Peyer's patch (tissue), 4 donors: ENCODE data around the genes SASH1 and KATNA1.

DNA sequence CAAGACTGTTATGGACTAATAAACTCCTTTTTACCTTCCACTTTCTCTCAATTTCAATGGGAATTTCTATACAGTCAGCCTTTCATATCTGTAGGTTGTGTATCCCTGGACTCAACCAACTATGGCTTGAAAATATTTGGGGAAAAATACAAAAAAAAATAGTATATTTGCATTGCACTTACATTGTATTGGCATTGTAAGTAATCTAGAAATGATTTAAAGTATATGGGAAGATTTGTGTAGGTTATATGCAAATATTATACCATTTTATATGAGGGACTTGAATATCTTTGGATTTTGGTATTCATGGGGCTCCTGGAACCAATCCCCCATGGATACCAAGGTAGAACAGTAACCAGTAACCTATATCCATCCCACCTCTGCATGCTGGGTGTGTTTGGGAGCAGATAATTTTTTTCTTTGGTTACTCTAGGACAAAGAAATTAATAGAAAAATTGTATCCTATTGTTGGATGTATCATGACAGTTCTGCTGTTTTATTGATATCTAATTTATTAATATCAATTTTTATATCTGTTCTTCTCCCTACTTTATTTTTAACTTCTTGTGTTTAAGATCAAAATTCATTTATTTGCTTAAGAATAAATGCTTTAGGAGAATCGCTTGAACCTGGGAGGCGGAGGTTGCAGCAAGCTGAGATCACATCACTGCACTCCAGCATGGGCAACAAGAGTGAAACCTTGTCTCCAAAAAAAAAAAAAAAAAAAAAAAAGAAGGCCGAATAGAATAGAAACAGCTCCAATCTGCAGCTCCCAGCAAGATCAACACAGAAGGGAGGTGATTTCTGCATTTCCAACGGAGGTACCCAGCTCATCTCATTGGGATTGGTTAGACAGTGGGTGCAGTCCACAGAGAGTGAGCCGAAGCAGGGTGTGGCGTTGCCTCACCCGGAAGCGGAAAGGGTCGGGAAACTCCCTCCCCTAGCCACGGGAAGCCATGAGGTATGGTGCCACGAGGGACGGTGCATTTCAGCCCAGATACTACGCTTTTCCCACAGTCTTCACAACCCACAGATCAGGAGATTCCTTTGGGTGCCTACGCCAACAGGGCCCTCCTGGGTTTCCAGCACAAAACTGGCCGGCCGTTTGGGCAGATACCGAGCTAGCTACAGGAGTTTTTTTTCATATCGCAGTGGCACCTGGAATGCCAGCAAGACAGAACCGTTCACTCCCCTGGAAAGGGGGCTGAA, 46.4 kb downstream of the STXBP5 start:
- PRO-cap = no peak
- RAMPAGE, long total RNA, 4 experiments = no peak in any of the 4 experiments

DNA sequence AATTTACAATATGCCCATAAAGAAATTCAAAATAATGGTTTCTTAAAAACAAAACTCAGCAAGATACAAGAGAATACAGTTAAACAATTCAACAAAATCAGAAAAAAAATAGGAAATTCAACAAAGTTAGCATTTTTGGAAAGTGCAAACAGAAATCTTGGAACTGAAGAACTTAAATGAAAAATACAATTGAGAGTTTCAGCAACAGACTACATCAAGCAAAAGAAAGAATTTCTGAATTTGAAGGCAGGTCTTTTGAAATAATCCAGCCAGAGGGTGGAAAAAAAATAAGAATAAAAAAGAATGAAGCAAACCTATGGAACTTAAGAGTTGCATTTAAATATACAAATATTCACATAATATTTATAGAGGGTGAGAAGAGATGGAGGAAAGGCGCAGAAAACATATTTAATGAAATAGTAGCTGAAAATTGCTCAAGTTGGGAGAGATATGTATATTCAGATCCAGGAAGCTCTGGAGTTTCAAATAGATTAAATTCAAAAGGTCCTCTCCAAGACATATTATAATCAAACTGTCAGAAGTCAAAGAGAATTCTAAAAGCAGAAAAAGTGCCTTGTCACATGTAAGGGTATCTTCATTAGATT, 92.5 kb downstream of the STXBP5 start:
- PRO-cap = no peak
- RAMPAGE, long total RNA, 4 experiments = no peak in any of the 4 experiments

- PRO-cap = no peak
- RAMPAGE, long total RNA, 4 experiments = no peak in any of the 4 experiments
Observed at GRCh38 chr6:147324295-147325290, 120.4 kb downstream of the STXBP5 start.

- PRO-cap = no peak
- RAMPAGE, long total RNA, 4 experiments = no peak in any of the 4 experiments
Observed at GRCh38 chr6:147326622-147327439, 122.6 kb downstream of the STXBP5 start.

DNA sequence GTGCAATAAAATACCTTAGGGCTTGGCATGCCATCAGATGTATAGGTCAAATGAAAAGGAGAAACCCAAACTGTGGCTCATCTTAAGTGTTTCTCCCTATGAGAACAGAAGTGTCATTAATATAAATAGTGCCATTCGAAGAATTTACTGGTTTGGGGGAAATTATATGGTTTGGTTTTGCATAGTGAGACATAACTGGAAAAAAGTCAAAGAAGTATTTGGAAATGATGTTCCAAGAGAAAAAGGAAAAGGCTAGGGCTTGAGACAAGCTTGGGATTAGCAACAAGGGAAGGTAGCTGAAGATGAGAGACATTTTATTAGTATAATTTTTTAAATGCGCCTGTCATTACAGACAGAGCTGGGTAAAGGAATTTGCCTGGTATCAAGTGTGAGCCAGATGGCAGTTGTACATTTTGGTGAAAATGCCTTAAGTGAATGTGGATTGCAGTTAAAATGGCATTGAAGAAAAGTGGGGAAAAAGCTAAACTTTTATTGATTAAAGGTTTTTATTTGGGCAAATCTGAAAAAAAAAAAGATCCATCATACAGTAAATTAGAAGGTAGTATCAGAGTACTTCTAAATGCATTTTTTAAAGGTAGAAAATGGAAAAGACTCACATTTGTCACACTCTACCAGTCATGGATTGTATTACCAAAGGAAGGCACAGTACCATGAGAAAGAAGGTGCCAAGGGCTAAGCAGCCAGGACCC, 150.6 kb upstream of the SAMD5 start:
- PRO-cap = no peak
- RAMPAGE, long total RNA, 4 experiments = no peak in any of the 4 experiments

DNA sequence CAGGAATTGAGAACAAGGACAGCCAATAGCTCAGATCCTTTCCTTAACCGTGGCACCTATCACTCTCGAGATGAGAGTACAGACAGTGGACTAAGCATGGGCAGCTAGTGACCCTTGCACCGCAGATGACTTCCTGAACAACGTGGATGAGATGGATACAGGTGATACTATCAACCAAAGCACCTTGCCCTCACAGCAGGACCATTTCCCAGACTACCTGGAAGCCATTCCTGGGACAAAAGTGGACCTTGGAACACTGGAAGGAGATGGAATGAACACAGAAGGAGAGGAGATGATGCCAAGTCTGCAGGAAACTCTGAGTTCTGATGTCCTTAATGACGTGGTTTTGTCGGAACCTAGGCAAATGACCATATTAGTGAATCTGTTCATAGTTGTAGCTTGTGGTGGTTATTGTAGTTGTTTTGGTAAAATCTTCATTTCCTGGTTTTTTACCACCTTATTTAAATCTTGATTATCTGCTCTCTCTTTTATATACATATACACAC, 100.5 kb upstream of the SAMD5 start:
- PRO-cap = unidirectional peak, minus-strand start at position 215 of the sequence
- RAMPAGE, long total RNA, 4 experiments = no peak in any of the 4 experiments

DNA sequence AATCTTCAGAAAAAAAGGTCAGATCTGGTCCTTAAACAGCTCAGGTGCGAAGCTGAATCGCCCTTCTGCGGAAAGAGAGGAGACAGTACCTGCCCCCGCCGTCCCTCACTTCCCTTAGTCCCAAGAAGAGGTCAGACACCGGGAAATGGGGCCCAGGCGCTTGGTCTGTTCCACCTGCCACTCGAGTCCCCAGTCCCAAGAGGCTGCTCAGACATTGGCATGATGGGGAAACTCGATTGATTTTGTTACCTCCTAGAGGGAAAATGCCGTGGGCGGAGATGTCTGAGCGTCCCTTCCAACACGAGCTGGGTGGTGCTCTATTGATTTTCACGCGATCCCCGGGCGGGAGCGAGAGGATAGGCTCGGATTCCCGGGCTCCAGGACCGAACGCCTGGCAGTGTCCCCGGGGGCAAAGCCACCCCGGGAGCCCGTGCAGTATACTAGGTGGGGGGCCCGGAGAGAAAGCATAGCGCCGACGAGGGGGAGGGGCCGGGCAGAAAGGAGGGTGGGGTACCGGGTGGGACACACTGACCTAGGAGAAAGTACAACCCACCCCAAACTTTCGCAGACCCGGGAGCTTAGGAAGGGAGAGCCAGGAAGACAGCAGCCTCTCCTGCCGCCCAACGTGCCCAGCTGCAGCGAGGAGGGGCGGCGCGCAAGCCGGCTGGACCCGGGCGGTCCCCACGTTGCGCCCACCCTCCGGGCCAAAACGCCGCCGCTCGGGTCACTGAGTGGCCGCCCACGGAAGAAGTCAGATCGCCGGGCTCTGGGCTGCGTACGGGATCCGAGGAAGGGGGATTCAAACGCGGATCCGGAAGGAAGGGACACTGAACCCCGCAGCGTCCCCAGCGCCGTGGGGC, 929 bp upstream of the SAMD5 start:
- PRO-cap = no peak
- RAMPAGE, long total RNA, 4 experiments = no peak in any of the 4 experiments

- PRO-cap = no peak
- RAMPAGE, long total RNA, 4 experiments = no peak in any of the 4 experiments
Observed at GRCh38 chr6:148075420-148075847, 267.2 kb upstream of the SASH1 start.

DNA sequence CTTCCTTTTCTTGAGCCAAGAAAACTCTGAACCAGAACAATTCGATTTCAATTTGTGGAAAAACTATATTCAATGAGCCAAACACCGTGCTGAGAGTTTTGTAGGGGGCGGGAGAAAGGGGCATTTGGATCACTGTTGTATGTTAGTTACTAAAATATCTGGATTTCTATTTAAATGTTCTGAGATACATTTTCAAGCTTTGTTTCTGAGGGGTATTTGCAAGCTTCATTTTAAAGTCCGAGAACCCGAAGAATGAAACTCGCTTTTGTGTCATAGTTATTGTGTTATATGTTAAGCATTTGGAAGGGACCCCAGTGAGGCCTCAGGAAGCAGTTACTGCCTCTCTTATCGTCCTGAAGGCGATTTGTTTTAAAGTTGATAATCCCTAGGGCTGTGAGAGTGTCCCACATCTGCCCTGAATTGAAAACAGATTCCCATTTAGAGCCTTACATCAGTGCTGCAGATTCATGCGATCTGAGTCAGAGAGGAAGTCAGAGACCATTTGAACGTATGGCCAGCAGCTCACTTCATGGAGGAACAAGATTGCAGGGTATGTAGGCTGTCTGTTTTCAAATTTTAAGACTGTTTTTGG, 70.7 kb upstream of the SASH1 start:
- PRO-cap = no peak
- RAMPAGE, long total RNA, 4 experiments = no peak in any of the 4 experiments

DNA sequence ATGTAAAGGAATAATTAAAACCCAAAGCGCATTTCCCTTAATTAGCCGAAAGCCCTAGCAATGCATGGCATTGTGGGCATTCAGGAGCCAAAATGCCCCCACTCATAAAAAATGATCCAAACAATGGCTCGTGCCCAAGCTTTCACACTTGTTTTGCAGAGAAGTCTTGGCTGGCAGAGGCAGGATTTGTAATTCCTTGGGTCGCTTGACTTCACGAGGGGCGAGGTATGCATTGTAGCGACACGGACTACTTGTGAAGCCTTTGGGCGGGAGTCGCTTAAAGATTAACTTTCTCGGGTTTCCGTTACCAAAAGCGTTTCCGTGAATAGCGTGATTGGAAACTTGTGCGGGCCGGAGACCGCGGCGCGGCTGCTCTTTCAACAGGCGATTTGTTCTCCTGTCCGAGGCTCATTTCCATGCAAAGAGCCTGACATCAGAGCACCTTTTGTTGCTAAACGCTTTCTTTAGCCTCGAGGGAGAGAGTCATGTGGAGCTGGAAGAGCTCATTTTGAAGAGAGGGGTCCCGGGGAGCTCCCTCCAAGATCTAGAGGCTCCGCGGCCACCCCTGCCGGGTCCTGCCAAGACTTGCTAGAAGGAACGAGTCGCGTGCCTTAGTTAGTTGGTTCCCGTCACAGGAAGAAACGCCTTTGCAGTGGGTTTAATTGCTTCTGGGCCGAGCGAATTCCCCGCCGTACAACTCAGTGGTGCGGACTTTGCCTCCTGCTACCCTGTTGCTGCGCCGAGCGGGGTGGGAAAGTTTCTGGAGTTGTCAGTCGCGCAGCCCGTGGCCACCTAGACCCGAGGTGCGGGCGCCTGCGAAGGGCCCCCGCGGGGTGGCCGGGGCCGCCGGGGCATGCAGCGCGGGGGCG, at the start of gene SASH1:
TSS of gene SASH1 (plus strand) at position 751 of the 869 bp plus-strand sequence.
- PRO-cap = bidirectional peak, plus-strand start at position 337 of the sequence, minus-strand start at position 420 of the sequence; bidirectional peak, plus-strand start at position 618 of the sequence, minus-strand start at position 447 of the sequence; bidirectional peak, plus-strand start at position 751 of the sequence, minus-strand start at position 631 of the sequence
- RAMPAGE, long total RNA, 4 experiments = start-site peak on the plus strand in 1 of 4 experiments, centred at position 244 of the sequence, 8 reads per replicate

GRCh38 chr6:148520040-148520662, 177.5 kb downstream of the SASH1 start:
- PRO-cap = no peak
- RAMPAGE, long total RNA, 4 experiments = no peak in any of the 4 experiments

DNA sequence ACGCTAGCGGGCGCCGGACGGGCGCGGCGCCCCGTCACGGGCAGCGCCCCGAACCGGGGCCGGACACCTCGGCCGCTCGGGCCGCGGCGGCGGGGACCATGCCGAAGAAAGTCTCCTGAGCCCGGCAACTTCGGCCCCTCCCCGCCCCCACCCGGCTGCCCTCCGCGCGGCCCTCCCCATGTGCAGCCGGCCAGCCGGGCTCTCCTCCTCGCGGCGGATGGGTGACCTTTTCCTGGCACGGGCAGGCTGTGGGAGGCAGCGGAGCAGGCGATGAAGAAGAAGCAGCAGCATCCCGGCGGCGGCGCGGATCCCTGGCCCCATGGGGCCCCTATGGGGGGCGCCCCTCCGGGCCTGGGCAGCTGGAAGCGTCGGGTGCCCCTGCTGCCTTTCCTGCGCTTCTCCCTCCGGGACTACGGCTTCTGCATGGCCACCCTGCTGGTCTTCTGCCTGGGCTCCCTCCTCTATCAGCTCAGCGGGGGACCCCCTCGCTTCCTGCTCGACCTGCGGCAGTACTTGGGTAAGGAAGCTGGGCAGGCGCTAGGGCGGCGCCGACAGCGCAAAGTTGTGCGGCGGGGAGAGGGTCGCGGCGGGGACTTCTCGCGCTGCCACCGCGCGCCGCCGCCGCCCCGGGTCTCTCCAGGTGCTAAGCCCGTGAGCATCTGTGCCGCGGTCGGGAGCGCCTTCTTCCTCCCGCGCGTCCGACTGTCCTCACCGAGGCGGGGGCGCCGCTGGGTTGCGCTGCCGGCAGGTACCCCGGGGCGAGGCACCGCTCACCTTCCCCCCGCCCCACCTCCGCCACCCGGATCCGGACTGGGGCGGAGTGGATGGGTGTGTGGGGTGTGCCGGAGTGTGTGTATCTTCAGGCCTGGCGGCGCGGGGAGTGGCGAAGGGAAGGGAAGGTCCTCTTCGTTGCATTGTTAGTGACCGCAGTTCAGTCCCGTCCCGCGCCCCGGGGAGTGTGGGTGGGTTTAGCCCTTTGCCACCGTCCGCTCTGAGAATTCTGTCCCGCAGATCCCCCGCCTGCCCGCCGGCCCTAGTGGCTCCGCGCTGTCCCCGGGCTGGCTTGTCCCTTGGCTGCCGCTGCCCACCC, 676 bp downstream of the UST start:
- PRO-cap = bidirectional peak, plus-strand start at position 565 of the sequence, minus-strand start at position 494 of the sequence
- RAMPAGE, long total RNA, 4 experiments = no peak in any of the 4 experiments

DNA sequence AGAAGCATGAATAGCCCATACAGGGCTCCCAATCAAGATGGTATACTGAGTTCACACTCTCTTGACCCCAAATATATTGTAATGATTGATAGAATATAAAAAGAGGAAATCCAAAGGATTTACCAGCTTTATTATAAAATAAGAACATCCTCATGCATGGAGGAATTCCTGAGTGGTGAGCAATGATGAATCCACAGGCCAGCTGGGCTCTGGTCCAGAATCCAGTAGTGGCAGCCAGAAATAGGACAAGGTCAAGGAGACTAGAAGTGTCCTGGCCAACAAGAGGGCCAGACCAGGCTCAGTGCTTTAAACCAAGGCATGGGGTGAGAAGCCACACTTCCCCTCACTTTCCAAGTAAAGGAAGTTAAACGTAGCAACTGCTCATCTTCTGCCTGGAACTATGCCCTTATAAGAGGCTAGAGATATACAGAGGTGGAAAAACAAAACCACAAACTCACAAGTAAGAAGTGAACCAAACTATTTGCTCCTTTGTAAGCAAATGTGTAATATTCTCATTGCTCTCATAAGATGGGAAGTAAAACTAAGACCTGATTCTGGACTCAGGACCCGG, 253.1 kb downstream of the UST start:
- PRO-cap = no peak
- RAMPAGE, long total RNA, 4 experiments = no peak in any of the 4 experiments

GRCh38 chr6:149019017-149019461, 272.2 kb downstream of the UST start:
- PRO-cap = no peak
- RAMPAGE, long total RNA, 4 experiments = start-site peak on the plus strand in 1 of 4 experiments, at chr6:149019152-149019603 at its widest, 15 reads per replicate

DNA sequence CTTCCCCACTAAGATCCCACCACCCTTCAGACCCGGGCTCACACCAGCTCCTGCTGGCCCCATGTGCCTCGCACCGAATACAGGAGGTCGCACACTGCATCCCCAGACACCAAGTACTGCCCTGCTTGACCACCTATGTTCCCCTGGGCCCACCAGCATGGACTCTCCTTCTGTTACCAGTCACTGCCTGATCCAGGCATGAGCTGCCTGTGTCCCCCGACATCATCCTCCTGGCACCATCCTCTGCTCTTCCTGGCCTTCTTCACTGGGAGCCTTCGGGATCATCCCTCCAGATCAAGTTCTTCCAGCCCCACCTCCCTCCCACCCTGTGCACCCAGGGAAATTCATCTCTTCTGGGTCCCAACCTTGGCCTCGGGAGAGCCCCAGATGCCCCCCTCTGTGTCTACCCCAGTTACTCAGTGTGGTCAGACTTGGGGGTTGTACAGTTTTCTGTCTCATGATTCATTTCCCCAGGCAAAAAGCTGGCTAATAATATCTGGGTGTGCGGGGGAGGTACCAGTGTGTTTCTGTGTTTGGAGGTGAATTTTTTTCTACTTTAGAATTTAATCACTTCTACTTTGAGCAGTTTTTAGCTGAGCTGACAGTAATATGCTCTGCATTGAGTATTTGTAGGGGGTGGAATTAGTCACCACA, 285.0 kb upstream of the TAB2 start:
- PRO-cap = unidirectional peak, minus-strand start at position 421 of the sequence
- RAMPAGE, long total RNA, 4 experiments = no peak in any of the 4 experiments

- PRO-cap = no peak
- RAMPAGE, long total RNA, 4 experiments = no peak in any of the 4 experiments
Observed at GRCh38 chr6:149169590-149169852, 148.0 kb upstream of the TAB2 start.

DNA sequence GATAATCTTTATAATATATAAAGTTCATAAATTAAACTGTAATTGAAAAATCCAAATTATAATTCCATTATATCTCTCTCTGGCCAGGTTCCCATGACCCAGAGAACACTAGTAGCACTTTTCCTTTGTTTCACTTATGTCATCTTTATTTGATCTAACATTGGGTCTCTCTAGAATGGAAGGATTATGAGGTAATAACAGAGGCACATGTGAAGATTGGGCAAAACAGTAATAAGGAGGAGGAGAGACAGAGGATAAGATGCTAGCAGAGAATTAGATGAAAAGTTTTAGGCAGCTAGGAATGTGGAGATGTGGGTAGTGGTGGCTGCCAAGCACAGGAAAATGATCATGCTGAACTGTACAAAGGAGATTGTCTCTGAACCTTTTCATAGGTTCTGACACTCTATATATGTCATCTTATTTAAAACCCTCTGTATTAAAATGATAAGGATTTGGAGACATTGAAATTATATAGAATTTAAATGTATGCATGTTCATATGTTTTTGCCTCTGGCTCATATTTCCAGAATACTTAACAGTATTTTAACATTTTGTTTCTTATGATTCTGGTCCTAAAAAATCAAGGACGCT, 3.4 kb downstream of the TAB2 start:
- PRO-cap = no peak
- RAMPAGE, long total RNA, 4 experiments = no peak in any of the 4 experiments

DNA sequence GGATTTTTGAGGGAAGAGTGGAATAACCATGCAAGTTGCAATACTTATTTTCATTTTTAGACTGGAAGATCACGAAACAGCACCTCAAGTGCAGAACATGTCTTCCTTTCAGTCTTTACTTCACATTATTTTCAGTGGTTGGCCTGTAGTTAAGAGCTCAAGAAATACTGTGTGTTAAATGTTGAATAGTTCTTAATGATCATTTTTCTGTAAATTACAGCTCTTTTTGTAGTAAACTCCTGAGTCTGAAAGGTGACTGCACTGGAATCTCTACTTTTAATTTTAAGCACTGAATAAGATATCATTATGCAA, 5.3 kb downstream of the TAB2 start:
- PRO-cap = no peak
- RAMPAGE, long total RNA, 4 experiments = no peak in any of the 4 experiments

DNA sequence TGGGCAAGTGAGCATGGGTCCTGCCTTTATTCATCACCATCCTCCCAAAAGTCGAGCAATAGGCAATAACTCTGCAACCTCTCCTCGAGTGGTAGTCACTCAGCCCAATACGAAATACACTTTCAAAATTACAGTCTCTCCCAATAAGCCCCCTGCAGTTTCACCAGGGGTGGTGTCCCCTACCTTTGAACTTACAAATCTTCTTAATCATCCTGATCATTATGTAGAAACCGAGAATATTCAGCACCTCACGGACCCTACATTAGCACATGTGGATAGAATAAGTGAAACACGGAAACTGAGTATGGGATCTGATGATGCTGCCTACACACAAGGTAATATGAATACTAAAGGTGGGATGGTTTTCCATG, 20.9 kb upstream of the SUMO4 start:
- PRO-cap = no peak
- RAMPAGE, long total RNA, 4 experiments = no peak in any of the 4 experiments

GRCh38 chr6:149647942-149649059, at the start of gene KATNA1:
KATNA1 (minus strand) TSS chr6:149648714.
- PRO-cap = bidirectional peak, plus-strand start at chr6:149648609, minus-strand start at chr6:149648630
- RAMPAGE, long total RNA, 4 experiments = start-site peak on the minus strand in 3 of 4 experiments, at chr6:149648490-149648755 at its widest, 16 to 110 reads per replicate